Metanephros (tissue), 2 donors: ENCODE measurements around the gene RAB17.

- RAMPAGE, long total RNA: no peak
Measured at GRCh38 chr2:235914348-235915323, 253.6 kb downstream of the GBX2 start.

GRCh38 chr2:236167022-236168093, 828 bp downstream of the GBX2 start:
- RAMPAGE, long total RNA: no peak

GRCh38 chr2:236488775-236488974, 18.6 kb downstream of the IQCA1 start:
- RAMPAGE, long total RNA: no peak

DNA sequence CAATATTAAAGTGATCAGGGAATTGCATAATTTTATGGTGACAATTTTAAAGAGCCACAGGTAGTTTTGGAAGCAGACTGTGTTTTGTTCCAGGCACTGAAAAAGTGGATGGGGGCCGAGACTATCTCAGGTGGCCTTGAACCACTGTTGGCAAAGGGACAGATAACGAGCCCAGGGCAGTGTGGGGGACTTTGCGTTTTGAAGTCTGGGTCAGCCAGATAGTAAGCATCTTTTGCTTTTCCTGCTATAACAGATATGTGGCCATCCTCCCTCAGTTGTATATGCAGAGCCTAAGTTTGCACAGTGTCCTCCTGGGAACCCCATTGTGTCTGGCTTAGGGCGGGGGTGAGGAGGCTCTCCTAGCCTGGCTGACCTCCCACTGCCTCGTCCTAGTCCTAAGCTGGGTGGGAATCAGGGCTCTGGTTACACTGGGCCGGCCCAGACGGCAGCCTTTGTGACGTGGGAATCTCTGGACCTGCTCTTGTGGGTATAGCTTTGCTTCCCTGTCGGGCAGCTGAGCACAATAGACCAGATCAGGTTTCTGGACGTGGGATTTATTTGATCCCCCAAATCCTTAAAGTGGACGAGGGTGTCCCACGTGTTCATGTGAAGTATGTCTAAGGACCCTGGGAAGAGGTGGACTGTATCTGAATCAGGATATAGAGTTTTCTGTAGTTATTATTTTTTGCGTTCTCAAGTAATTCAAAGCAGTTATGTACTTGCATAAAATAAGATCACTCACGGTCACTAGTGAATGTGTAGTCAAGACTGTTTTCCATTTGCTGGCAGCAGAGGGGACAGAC, 2.8 kb downstream of the ACKR3 start:
- RAMPAGE, long total RNA: no peak

GRCh38 chr2:236574306-236574881, 4.8 kb downstream of the ACKR3 start:
- RAMPAGE, long total RNA: no peak

DNA sequence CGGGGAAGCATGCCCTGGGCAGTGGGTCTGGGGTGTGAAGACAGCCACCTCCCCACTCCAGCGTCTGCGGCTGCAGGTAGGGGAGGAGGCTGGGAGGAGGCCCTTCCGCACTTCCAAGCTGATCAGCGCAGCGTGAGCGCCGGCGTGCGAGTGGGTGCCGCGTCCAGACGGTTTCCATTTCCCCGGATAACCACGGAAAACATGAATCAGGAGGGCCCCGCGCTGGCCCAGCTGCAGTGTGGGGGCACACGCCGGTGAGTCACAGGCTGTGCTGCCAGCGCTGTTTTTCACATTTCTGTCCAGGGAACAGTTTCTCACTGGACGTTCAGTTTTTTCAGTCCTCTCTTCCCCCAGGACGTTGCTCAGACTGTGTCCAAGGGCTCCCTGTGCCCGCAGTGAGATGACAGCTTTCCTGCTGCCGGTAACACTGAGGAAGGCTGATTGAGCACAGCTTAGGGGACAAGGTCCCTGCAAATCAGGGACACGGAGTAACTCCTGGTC, 70.8 kb downstream of the COPS8 start:
- RAMPAGE, long total RNA: no peak

GRCh38 chr2:237161045-237161795, 75.5 kb downstream of the COPS8 start:
- RAMPAGE, long total RNA: no peak

DNA sequence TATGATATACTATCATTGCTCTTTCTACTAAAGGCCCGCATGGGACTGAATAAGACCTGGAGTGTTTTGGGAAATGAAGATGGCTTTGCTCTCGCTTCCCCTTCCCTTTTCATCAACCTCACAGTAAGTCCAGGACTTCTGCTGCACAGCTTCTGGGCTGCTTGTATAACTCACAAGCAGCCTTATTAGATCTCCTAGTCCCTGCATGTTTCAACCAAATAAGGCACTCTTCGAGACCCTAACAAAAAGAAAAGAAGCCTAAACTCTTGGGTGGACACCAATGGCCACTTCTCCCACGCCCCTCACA, 103.7 kb downstream of the COL6A3 start:
- RAMPAGE, long total RNA: no peak

DNA sequence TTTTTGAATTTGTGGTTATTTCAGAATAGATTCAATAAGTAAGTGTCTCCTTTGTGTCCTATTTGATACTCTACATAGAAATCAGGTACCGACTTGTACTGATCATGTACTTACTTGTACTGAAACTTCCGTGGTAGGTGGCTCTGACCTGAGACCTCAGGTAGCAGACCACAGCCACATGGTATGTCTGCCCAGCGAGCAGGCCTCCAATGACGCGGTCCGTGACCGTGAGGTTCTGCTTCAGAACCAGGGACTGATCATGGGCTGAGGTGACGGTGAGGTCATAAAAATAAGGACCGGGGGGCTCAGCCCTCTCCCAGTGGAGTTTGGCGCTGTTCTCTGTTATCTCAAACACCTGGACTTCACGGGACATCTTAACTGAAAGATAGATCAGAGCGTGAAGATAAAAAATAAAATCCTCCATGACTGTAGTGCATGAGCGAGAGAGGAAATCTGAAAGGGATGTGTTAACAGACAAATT, 79.4 kb downstream of the COL6A3 start:
- RAMPAGE, long total RNA: no peak

- RAMPAGE, long total RNA: no peak
Measured at GRCh38 chr2:237371670-237372164, 42.2 kb downstream of the COL6A3 start.

- RAMPAGE, long total RNA: no peak
Measured at GRCh38 chr2:237411730-237412529, 2.0 kb downstream of the COL6A3 start.

- RAMPAGE, long total RNA: no peak
Measured at GRCh38 chr2:237473462-237473901, 13.6 kb upstream of the MLPH start.

- RAMPAGE, long total RNA: no peak
Measured at GRCh38 chr2:237482036-237482853, 4.8 kb upstream of the MLPH start.

GRCh38 chr2:237517500-237518150, 30.6 kb downstream of the MLPH start:
- RAMPAGE, long total RNA: no peak

- RAMPAGE, long total RNA: no peak
Measured at GRCh38 chr2:237549662-237550583, 16.5 kb upstream of the PRLH start.

- RAMPAGE, long total RNA: no peak
Measured at GRCh38 chr2:237550920-237551659, 15.3 kb upstream of the PRLH start.

- RAMPAGE, long total RNA: no peak
Measured at GRCh38 chr2:237589980-237590895, at the start of gene RAB17. RAB17 (minus strand) TSS chr2:237590734.

- RAMPAGE, long total RNA: no peak
Measured at GRCh38 chr2:237593719-237594417, 3.3 kb upstream of the RAB17 start.

DNA sequence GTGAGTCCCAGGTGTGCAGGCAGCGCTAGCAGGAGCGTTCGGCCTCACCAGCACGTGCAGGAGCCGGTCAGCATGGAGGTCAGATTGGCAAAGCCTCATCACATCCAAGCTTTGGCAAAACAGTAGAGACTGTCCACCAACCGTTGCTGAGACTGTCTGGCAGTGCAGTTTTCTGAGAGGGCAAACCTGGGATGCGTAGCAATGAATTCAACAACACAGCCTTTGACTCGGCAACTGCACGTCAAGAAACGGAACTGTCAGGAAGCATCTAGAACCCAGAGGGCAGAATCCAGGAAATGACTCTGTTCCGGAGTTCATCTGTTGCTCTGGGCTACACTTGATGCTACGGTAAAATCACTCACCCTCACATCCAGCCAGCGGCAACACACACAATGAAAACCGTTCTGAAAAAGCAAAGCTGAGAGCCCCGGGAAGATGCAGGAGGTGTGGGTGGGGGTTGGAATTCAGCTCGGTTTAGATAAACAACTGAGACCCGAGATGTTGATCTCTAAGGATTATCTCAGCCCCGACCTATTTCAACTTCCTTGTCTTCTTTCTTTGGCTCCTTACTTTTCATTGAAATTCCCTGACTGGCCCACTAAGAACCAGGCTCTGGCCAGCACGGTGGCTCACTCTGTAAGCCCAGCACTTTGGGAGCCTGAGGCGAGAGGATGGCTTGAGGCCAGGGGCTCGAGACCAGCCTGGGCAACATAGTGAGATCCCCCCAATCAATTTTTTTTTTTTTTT, 13.2 kb upstream of the RAB17 start:
- RAMPAGE, long total RNA: no peak

DNA sequence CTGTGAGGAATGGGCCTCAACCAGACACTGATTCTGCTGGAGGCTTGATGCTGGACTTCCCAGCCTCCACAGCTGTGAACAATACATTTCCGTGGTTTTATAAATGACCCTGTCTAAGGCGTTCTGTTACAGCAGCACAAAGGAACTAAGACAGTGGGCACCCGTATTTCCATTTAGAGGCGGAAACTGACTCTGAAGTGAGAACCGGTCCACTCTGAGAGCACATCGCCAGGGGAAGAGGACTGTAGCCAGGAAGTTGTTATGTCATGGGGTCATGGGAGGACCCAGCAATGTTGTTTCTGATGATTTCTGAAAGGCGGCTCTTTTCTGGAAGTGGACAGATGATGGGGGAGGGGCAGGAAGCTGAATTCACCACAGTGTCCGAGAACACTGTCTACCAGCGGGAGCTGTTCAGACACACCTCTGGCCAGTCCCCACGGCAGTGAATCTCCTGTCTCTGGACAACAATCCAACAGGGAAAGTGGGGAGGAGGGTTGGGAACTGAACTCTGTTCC, 2.2 kb upstream of the LRRFIP1 start:
- RAMPAGE, long total RNA: no peak